RPMI7951 (cell line): ENCODE measurements around the genes KMT2D, DHH, LMBR1L, AQP2, AQP6 and COX14.

- RAMPAGE, long total RNA = no peak
Observed at GRCh38 chr12:49060407-49060981, at the start of gene KMT2D. Gene KMT2D (minus strand): TSS chr12:49060794.

- RAMPAGE, long total RNA = no peak
Observed at GRCh38 chr12:49091652-49092586, 2.7 kb downstream of the DHH start.

DNA sequence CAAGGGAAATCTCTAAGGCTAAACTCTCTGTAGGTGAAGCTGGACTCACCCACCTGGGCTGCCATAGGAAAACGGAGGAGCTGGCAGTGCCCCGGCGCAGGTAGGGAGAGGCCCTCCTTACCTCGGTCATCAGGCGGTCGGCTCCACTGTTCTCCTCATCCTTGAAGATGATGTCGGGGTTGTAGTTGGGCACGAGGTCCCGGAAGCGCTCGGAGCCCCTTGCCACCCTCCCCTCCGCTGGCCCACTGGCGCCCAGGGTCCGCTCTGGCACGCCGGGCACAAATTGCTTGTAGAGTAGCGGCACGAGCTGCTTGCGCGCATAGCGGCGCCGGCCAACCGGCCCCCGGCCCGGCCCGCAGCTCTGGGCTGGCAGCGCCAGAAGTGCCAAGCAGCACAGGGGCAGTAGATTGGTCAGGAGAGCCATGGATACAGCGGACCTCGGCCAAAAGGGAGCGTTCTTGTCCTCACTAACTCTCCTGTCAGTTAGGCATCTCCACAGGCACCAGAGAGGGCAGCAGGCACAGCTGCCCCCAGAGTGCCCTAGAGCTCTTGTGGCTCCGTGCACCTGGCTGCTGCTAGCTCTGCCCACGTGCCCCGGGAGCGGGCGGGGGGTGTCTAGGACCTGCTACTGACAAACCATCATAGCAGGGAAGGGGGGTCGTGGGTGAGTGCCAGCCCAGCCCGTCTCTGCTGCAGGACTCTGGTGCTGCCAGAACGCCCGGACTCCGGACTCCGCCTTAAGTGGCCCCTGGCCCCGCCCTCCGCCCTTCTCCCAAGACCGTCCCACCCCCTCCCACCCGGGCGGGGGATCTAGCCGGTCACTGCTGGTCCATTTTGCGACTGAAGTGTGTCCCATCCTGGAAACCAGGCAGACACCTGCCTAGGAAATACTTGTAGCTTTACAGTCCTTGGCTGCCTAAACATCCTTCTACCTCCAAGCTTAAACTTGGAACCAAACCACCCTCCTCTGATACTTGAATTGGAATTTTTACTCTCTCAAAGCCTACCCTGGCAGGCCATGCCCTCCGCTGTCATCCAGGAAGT, at the start of gene DHH:
Gene DHH (minus strand): TSS at position 713 of the 1,044 bp plus-strand sequence.
- RAMPAGE, long total RNA = no peak

- RAMPAGE, long total RNA = no peak
Observed at GRCh38 chr12:49105434-49105940, 5.2 kb downstream of the LMBR1L start.

GRCh38 chr12:49110400-49111218, at the start of gene LMBR1L:
Gene LMBR1L (minus strand): TSS chr12:49110847.
- RAMPAGE, long total RNA = no peak

DNA sequence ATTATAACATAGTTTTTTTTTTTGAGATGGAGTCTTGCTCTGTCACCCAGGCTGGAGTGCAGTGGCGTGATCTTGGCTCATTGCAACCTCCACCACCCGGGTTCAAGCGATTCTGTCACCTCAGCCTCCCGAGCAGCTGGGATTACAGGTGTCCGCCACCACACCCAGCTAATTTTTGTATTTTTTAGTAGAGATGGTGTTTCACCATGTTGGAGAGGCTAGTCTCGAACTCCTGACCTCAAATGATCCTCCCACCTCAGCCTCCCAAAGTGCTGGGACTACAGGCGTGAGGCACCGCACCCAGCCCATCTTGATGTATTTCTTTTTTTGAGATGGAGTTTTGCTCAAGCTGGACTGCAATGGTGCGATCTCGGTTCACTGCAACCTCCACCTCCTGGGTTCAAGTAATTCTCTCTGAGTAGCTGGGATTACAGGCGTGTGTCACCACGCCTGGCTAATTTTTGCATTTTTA, 5.8 kb downstream of the TUBA1A start:
- RAMPAGE, long total RNA = no peak

DNA sequence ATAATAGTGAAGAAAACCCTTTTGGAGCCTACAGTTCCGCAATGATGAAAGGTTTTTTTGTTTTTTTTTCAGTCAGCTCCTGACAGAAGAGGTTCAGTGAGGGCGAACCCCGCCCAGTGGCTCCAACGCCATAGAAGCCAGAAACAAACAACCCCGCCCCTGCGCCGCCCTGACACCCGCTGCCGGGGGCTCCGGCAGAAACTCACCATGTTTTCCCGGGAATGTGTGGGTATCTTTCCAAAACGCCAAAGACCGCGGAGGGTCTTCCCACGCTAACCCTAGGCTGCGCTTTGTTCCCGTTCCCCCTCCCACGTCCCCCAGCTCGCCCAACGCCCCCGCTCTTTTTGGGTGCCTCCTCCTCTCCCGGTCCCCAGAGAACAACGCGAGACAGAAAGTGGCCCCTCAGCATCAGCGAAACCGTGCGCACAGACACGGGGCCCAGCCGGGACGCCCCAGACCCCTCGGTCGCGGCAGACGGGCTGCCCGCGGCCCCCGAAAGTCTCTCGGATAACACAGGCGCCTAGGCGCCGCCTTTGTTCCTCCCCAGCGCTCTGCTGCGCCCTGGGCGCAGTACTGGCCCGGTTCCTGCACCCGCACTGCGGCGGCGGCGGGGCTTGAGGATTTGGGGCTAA, 553 bp downstream of the TUBA1A start:
- RAMPAGE, long total RNA = no peak

- RAMPAGE, long total RNA = no peak
Observed at GRCh38 chr12:49292708-49293815, 1.9 kb upstream of the PRPH start.

- RAMPAGE, long total RNA = no peak
Observed at GRCh38 chr12:49344641-49345903, 1.6 kb upstream of the DNAJC22 start.

GRCh38 chr12:49537208-49538447, 1.2 kb upstream of the KCNH3 start:
- RAMPAGE, long total RNA = no peak

DNA sequence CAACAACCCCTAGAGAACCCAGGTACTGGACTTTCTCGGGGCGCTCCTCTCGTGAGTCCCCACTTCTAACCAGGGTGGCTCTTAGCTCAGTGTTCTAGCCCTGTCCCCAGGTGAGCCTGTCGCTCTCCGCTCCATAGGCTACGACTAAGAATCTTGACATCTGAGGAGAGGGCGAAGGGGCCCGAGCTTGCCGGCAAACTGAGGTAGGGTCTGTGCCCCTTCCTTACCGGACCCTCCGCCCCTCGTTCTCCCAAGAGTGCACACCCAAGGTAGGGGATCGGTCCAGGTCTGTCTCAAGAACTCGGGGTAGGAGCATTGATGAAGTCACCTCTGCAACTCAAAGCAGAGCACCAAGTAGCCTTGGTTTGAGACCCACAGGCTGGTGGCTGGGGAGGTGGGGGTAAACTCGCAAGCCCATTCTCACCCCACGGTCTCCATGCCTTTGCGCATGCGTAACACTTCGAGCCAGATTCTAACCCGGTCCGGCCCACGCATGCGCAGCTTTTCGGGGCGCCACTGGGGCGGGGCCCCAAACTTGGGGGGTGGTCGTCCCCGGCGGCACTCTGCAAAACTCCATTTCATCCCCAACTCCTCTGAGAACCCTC, 420 bp downstream of the MCRS1 start:
- RAMPAGE, long total RNA = no peak

- RAMPAGE, long total RNA = no peak
Observed at GRCh38 chr12:49705376-49705971, 1.7 kb downstream of the FMNL3 start.

GRCh38 chr12:49740949-49741454, 355 bp upstream of the TMBIM6 start:
- RAMPAGE, long total RNA = no peak

DNA sequence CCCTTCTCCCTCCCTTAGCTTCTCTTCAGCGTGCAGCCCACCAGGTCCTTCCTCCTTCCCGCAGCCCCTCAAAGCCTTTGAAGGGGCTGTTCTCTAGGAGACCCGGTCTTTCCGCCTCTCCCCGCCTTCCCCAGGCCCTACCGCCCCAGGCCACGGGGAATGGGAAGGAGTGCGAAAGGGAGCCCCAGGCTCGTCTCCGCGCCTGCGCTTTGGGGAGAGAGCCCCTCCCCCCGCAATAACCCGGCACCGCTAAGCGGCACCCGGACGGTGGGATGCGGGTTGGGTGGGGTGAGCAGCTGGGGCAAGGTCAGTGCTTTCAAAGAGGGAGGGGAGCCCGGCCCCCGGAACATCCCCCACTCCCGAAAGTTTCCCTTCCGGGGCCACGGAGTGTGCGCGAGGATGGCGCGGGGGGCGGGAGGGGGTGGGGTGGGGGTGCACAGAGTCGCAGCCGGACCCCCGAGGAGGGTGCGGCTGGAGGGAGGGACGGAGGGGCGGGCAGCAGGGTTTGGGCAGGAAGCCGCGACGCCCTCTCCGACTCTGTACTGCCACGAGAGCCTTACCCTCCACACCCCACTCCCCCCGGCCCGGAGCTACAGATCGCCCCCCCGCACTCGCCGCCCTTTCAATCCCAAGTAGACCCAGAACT, 417 bp downstream of the NCKAP5L start:
- RAMPAGE, long total RNA = no peak

DNA sequence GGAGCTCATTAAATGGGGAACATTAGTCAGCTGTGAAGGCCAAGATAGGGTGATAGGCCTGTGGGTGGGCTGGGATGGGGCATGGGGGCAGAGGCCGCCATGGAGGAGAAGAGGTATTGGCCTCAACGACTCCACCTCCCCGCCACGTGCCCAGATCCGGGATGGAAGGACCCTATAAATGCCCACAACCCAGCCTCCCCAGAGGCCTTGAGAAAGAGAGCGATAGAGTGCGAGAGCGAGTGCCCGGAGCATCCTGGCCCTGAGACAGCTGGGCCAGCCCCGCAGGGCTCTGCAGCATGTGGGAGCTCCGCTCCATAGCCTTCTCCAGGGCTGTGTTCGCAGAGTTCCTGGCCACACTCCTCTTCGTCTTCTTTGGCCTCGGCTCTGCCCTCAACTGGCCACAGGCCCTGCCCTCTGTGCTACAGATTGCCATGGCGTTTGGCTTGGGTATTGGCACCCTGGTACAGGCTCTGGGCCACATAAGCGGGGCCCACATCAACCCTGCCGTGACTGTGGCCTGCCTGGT, at the start of gene AQP2:
Gene AQP2 (plus strand): TSS at position 203 of the 526 bp plus-strand sequence.
- RAMPAGE, long total RNA = no peak

- RAMPAGE, long total RNA = no peak
Observed at GRCh38 chr12:49959778-49960615, 1.7 kb upstream of the AQP5 start.

DNA sequence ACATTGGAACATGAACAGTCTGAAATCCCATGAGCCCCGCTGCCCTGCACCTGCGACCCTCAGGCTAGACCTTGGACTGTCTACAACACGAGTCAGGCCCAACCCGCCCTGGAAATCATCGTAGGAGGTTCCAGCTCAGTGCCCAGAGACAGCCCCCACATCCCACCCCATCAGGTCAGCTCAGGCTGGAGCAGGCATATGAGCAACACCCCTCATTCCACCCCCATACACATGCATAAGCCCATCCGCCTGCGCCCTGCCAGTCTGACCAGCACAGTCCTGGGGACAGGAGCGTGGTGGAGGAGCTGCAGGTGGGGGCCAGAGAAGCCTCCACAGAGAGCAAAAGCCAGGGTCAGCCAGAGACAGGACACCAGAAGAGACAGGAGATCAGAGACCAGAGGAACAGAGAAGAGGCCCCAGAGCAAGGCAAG, at the start of gene AQP6:
Gene AQP6 (plus strand): TSS at position 226 of the 431 bp plus-strand sequence.
- RAMPAGE, long total RNA = no peak

GRCh38 chr12:49979157-49979751, 6.5 kb downstream of the AQP6 start:
- RAMPAGE, long total RNA = no peak

- RAMPAGE, long total RNA = no peak
Observed at GRCh38 chr12:50070367-50070930, 13.1 kb downstream of the ASIC1 start.

GRCh38 chr12:50111639-50112365, at the start of gene COX14:
Gene COX14 (plus strand): TSS chr12:50112236.
- RAMPAGE, long total RNA = start-site peak on the plus strand at chr12:50112184-50112239, 121 and 22 reads in 2 replicates